Liver (tissue), 9 donors: ENCODE results near the genes PRSS21 and ZG16B.

GRCh38 chr16:2484904-2485318, 10.0 kb downstream of the TBC1D24 start:
- PRO-cap, 5 experiments, result peak in 4 of 5 experiments; most common plus-strand start chr16:2485155 (in 3); most common minus-strand start chr16:2485077 (in 4)
- RAMPAGE, long total RNA, 2 experiments, result no peak in any of the 2 experiments
- RRBS, result no CpG with 5 or more reads among the region's 10 CpGs

DNA sequence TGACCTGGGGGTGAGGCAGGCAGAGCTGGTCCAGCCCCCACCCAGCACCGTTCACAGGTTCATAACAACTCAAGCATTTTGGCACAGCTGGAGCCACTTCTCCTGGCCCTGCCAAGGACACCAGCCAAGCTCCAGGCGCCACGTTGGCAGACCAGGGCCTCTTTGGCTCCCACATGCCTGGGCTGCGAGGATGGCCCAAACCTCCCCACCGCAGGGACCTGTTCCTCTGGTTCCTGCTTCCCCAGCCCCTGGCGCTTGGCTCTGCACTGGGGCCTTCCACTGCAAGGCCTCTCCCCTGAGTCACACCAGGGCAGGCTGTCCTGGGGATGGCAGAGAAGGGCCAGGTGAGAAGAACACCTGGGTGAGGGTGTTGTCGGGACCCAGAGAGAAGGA, 14.9 kb upstream of the ATP6V0C start:
- PRO-cap, 5 experiments, result no peak in any of the 5 experiments
- RAMPAGE, long total RNA, 2 experiments, result no peak in any of the 2 experiments
- RRBS, result no CpG with 5 or more reads among the region's 7 CpGs

DNA sequence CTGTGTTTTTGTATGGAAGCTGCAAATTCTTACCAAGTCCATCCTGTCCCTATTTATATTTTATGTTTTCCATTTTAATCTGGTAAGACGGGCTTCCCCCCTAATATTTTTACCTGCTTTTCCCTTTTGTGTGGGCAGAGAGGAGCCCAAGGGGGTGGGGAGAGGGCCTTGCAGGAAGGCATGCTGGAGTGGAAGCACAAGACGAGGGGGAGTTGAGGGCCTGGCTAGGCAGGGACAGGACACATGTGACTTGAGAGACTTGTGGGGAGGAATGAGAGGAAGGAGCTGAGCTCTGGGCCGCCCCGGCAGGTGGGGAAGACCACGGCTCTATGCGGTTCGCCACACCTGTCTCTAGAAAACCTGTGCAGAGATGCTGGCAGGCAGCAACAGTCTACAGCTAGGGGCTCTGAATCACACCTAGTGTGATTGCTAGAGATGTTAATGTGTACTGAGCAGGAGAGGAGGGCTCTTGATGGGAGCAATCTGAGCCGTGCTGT, 50.1 kb downstream of the PDPK1 start:
- PRO-cap, 5 experiments, result no peak in any of the 5 experiments
- RAMPAGE, long total RNA, 2 experiments, result no peak in any of the 2 experiments
- RRBS, result no CpG with 5 or more reads among the region's 8 CpGs

DNA sequence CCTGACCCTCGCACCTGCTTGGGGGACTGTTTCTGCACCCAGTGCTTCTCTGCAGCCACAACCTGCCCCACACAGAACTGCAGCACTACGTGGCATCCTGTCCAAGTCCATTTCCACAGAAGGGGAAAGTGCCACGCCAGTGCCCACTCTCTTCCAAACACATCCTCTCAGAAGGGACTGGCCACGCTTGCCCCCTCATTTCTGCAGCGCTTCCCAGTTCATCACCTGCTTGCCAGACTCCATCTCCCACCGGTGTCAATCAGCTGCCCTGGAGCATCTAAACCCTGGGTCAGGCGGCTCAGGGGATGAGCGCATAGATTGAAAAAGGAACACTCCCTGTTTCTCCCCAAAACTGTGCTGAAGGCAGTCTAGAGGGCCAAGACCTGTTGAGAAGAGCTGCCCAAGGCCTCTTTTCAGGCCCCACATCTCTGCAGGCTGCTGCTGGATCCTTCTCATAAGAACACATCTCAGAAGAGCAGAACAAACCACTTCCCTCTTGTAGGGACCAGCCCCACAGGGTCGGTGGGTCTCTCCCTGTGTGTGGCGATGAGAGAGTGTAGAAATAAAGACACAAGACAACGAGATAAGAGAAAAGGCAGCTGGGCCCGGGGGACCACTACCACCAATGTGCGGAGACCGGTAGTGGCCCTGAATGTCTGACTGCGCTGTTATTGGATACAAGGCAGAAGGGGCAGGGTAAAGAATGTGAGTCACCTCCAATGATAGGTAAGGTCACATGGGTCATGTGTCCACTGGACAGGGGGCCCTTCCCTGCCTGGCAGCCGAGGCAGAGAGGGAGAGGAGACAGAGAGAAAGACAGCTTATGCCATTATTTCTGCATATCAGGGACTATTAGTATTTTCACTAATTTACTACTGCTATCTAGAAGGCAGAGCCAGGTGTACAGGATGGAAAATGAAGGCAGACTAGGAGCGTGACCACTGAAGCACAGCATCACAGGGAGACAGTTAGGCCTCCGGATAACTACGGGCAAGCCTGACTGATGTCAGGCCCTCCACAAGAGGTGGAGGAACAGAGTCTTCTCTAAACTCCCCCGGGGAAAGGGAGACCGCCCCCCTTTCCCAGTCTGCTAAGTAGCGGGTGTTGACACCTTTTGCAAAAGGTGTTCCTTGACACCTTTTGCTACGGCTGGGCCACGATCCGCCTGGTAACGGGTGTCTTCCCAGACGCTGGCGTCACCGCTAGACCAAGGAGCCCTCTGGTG, 22.1 kb upstream of the KCTD5 start:
- PRO-cap, 5 experiments, result no peak in any of the 5 experiments
- RAMPAGE, long total RNA, 2 experiments, result no peak in any of the 2 experiments
- RRBS, result 50% methylated on average over 1 of the region's 29 CpGs

DNA sequence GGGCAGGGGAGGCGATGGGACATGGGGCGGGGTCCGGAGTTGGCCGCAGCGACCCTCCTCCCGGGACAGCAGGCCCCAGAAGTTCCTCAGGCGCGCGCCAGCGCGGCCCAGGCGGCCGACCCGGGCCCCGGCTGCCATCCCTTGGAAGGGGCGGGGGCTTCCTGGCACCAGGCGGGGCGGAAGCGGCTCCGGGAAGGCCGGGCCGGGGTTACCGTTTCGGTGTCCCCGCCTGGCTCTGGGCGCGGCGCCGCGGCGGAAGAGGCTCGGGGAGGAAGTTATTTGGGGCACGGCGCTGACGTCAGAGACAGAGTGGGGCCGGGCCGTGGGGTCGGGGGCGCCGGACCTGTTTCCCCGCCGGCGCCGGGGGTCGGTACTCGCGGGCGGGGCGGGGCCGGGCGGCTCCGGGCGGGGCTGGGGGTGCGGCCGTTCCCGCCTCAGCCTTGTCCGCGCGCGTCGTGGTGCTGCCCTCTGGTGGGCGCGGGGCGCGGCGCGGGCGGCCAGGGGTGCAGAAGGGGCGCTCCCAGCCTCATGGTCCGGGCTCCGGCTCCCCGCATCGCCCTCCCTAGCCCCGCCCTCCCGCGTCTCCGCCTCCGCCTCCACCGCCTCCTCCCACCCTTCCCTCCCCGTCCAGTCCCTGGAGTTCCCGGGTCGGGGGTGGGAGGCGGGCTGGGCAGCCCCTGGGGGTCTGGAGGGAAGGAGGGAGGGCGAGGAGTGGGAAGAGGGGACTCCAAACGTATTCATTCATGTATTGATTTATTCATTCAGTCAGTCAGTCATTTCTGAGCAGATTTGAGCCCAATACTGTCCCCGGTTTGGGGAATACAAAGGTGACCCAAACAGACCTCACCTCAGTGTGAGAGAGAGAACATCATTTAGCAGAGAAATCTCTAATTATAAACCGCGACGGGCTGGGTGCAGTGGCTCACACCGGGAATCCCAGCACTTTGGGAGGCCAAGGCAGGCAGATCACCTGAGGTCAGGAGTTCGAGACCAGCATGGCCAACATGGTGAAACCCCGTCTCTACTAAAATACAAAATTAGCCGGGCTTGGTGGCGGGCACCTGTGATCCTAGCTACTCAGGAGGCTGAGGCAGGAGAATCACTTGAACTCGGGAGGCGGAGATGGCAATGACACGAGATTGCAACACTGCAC, 1.3 kb upstream of the PRSS27 start:
- PRO-cap, 5 experiments, result peak in 4 of 5 experiments; most common plus-strand start position 307 of the sequence (in 3); most common minus-strand start position 143 of the sequence (in 3)
- RAMPAGE, long total RNA, 2 experiments, result no peak in any of the 2 experiments
- RRBS, result 3% methylated on average over 34 of the region's 97 CpGs

GRCh38 chr16:2766025-2766344, 11.1 kb downstream of the ELOB start:
- PRO-cap, 5 experiments, result no peak in any of the 5 experiments
- RAMPAGE, long total RNA, 2 experiments, result no peak in any of the 2 experiments
- RRBS, result over 99% methylated on average over 12 of the region's 27 CpGs

DNA sequence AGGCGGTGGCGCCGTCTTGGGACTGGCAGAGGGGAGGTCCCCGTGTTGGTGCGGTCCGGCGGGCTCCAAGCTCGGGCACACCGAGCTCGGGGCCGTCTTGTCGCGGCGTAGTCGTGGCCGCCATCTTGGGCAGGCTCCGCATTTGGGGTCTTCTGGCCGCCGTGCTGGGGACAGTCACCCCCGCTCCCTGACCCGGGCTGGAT, 278 bp upstream of the ELOB start:
- PRO-cap, 5 experiments, result no peak in any of the 5 experiments
- RAMPAGE, long total RNA, 2 experiments, result no peak in any of the 2 experiments
- RRBS, result 7% methylated on average over 1 of the region's 21 CpGs

- PRO-cap, 5 experiments, result no peak in any of the 5 experiments
- RAMPAGE, long total RNA, 2 experiments, result no peak in any of the 2 experiments
- RRBS, result 86% methylated on average over 2 of the region's 84 CpGs
Observed at GRCh38 chr16:2816967-2817985, at the start of gene PRSS21. PRSS21 (plus strand) TSS chr16:2817237.

- PRO-cap, 5 experiments, result no peak in any of the 5 experiments
- RAMPAGE, long total RNA, 2 experiments, result no peak in any of the 2 experiments
- RRBS, result 66% methylated on average over 10 of the region's 34 CpGs
Observed at GRCh38 chr16:2829538-2830568, at the start of gene ZG16B. ZG16B (plus strand) TSS chr16:2830303.

GRCh38 chr16:3003575-3004676, 8.8 kb upstream of the CLDN9 start:
- PRO-cap, 5 experiments, result peak in 5 of 5 experiments; most common plus-strand start chr16:3004175 (in 5); most common minus-strand start chr16:3003882 (in 1)
- RAMPAGE, long total RNA, 2 experiments, result no peak in any of the 2 experiments
- RRBS, result 2% methylated on average over 38 of the region's 127 CpGs

- PRO-cap, 5 experiments, result peak in 1 of 5 experiments; most common plus-strand start chr16:3007686 (in 1); most common minus-strand start chr16:3007549 (in 1)
- RAMPAGE, long total RNA, 2 experiments, result no peak in any of the 2 experiments
- RRBS, result no CpG with 5 or more reads among the region's 22 CpGs
Observed at GRCh38 chr16:3006773-3008041, 5.5 kb upstream of the CLDN9 start.

- PRO-cap, 5 experiments, result peak in 2 of 5 experiments; most common minus-strand start chr16:3023471 (in 1)
- RAMPAGE, long total RNA, 2 experiments, result no peak in any of the 2 experiments
- RRBS, result no CpG with 5 or more reads among the region's 6 CpGs
Observed at GRCh38 chr16:3023060-3023558, 633 bp downstream of the HCFC1R1 start.

DNA sequence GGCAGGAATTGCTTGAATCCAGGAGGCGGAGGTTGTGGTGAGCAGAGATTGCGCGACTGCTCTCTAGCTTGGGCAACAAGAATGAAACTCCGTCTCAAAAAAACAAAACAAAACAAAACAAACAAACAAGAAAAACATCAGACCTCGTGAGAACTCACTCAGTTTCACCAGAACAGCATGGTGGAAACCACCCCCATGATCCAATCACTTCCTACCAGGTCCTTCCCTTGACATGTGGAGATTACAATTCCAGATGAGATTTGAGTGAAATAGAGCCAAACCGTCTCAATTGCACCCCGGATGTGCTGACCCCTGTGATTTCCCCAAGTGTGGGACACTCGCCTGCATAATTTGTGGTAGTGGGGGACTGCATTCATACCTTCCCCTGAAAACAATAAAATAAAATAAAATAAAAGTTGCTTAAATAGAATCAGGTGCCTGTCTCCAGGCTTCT, 13.2 kb downstream of the ZSCAN10 start:
- PRO-cap, 5 experiments, result no peak in any of the 5 experiments
- RAMPAGE, long total RNA, 2 experiments, result no peak in any of the 2 experiments
- RRBS, result no CpG with 5 or more reads among the region's 8 CpGs

DNA sequence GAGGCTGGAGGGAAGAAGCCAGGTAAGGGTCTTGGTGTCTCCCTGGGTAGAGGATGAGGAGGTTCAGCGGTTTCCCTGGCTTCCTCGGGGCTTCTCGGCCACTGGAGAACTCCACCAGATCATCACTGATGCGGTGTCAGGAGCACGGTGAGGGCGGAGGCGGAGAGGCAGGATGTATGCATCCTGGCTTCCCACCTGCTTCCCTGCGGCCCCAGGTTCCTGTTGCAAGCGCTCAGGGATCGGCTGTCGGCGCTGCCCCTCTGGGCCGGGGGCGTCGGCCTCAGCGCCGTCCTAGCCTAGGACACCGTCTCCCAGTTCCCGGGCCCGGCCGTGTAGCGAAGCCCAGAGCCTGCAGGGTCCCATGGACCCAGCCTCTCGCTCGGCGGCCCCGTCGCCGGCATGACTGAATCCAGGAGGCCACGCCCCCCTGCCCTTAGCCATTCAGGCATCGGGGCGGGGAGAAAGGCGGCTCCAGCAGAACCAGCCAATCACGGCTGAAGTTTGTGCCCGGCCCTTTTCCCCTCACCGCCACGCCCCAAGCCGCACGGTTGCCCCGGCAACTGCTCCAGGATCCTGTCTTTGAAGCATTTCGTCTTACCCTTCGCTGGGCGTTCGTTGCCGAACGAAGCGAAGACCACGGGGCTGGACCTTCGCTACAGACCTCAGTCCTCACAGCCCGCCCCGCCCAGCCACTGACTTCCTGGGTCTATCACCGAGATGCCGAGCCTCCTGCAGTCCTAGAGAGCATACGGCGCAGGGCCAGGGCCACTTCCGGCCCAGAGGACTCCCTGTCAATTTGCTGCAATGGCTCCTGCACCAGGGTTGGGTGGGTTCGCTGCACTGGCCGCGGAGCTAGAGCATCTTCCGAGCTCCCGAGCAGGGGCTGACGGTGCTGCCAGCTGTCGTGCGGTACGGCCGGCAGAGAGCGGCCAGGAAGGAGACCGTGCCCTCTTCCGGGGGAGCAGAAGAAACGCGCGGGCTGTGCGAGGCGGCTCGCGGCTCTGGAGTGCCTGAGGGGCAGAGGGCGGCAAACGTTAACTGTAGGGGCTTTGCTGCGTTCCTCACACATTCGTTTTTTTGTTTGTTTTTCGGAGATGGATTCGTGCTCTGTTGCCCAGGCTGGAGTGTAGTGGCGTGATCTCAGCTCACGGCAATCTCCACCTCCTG, 10.6 kb upstream of the ZNF213 start:
- PRO-cap, 5 experiments, result peak in 5 of 5 experiments; most common plus-strand start position 740 of the sequence (in 4); most common minus-strand start position 405 of the sequence (in 5)
- RAMPAGE, long total RNA, 2 experiments, result no peak in any of the 2 experiments
- RRBS, result 2% methylated on average over 22 of the region's 83 CpGs

DNA sequence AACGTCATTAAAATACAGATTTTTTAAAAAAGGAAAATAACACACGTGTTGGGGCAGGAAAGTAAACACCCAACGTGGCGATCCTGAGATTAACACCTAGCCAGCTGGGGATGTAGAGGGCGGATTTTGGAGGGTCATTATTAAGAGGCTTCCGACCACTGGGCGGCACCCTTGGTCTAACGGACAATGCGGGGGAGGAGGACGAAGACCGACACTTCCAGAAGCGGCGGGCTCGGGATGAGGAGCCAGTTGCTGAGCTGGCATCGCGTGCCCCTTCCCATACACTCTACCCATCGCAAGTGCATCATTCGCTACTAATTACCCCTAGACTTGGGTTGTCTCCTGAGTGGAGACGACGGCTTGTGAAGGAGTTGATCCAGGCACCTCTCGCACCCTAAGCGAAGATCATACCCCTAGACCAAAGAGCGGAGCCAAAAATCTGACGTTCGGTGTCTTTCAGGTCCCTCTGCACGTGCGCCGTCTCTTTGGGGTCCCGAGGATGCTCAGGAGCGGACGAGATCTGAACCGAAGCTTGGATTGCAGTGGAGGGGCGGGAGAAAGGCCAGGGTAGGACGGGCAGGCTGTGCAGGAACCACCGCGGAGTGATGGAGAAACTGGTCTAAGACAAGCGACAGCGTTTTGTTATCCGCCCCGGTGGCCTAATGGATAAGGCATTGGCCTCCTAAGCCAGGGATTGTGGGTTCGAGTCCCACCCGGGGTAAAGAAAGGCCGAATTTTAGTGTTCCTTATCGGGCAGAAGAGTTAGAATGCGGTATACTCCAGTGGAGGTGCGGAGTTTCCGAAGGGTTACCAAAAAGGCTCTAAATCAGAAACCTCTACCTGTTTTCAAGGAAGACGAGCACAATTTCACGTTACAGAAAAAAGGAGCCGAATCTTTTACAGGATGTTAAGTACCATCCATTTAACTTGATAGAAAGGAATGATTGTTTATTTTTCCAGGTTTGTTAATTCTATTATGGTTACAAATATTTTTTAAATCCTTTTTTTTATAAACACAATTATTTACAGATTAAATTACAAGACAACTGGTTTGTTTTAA, 17.8 kb downstream of the ZNF213 start:
- PRO-cap, 5 experiments, result peak in 2 of 5 experiments; most common plus-strand start position 688 of the sequence (in 1); most common minus-strand start position 404 of the sequence (in 1)
- RAMPAGE, long total RNA, 2 experiments, result no peak in any of the 2 experiments
- RRBS, result 8% methylated on average over 3 of the region's 50 CpGs

DNA sequence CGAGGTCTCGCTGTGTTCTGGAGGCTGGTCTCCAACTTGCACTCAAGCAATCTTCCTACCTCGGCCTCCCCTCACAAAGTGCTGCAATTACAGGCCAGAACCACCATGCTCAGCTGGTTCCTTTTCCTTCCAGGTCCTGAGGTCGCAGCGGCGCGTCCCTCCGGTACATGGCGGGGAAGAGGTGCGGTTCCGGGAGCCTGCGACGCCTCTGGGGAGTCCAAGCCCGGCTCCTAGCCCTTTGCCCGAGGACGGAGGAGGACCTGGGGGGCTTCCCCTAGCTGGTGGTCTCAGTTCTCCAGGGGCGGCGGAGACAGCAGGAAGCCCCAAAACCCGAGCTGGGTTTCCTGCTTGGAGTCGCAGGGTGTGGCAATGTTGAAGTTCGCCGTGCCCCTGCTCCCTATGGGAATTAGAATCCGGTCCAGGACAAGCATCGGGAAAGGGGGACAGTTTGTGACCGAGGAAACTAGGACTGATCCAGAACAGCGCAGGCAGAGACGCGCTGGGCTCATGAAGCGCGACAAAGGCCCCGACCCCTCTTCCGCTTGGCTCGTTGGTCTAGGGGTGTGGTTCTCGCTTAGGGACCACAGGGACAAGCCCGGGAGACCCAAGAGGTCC, 25.1 kb downstream of the ZNF213 start:
- PRO-cap, 5 experiments, result no peak in any of the 5 experiments
- RAMPAGE, long total RNA, 2 experiments, result no peak in any of the 2 experiments
- RRBS, result no CpG with 5 or more reads among the region's 35 CpGs

GRCh38 chr16:3223881-3224299, 11.1 kb downstream of the ZNF200 start:
- PRO-cap, 5 experiments, result no peak in any of the 5 experiments
- RAMPAGE, long total RNA, 2 experiments, result no peak in any of the 2 experiments
- RRBS, result no CpG with 5 or more reads among the region's 7 CpGs

- PRO-cap, 5 experiments, result no peak in any of the 5 experiments
- RAMPAGE, long total RNA, 2 experiments, result no peak in any of the 2 experiments
- RRBS, result no CpG with 5 or more reads among the region's 25 CpGs
Observed at GRCh38 chr16:3282148-3282696, 1.1 kb upstream of the ZNF263 start.

DNA sequence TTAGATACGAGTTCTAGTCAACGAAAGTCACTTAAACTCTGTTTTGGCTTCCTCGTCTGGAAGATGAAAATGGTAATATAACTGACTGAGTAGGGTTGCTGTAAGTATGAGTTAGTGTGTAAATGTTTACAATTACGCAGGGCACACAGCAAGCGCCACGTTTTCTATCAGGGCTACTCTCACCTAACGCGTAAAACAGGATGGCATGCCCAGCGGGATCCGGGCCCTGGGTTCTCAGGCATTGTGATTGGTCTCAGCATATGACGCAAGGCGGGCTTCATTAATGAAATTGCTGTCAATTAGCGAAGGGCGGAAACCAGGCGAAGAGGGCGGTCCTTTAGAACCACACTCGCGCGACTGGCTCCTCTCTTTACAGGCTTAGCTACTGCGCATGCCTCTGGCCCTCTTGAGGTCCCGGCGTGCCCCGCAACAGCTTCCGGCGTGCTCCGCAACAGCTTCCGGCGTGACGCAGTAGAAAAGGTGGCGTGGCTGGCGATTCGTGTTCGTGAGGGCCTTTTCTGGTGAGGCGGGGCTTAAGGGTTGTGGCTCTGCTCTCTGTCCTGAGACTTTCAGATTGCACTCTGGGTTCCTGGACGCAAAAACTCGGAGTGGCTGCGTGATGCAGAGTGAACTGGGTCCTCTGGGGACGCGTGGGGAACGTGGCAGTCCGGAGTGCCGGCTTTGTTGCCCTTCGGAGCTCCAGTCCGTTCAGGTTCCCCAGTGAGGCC, 9.1 kb downstream of the OR2C1 start:
- PRO-cap, 5 experiments, result peak in 5 of 5 experiments; most common plus-strand start position 572 of the sequence (in 5); most common minus-strand start position 372 of the sequence (in 3)
- RAMPAGE, long total RNA, 2 experiments, result no peak in any of the 2 experiments
- RRBS, result no CpG with 5 or more reads among the region's 44 CpGs

- PRO-cap, 5 experiments, result peak in 5 of 5 experiments; most common plus-strand start chr16:3459276 (in 2); most common minus-strand start chr16:3459164 (in 2)
- RAMPAGE, long total RNA, 2 experiments, result no peak in any of the 2 experiments
- RRBS, result no CpG with 5 or more reads among the region's 10 CpGs
Observed at GRCh38 chr16:3458944-3459477, 15.5 kb downstream of the NAA60 start.